Non-pigmented ciliary epithelial cell (primary cell): ENCODE data around the gene NT5C1B.

- RRBS = no CpG with 5 or more reads among the region's 1 CpG
Measured at GRCh38 chr2:17976794-17977023, 98.2 kb downstream of the KCNS3 start.

- RRBS = no CpG with 5 or more reads among the region's 1 CpG
Measured at GRCh38 chr2:18299400-18299894, 261.0 kb downstream of the RDH14 start.

DNA sequence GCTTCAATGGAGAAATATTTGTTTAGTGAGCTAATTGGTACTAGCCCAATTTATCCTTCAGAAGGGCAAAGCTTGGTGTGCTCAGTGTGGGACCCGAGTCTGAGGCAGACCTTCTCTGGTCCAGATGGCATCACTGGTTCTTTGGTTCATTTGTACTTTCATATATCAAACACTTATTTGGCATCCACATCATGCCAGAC is 248.9 kb downstream of the RDH14 start:
- RRBS = no CpG with 5 or more reads among the region's 1 CpG

GRCh38 chr2:18555008-18555787 is 5.3 kb downstream of the RDH14 start:
- RRBS = no CpG with 5 or more reads among the region's 8 CpGs

DNA sequence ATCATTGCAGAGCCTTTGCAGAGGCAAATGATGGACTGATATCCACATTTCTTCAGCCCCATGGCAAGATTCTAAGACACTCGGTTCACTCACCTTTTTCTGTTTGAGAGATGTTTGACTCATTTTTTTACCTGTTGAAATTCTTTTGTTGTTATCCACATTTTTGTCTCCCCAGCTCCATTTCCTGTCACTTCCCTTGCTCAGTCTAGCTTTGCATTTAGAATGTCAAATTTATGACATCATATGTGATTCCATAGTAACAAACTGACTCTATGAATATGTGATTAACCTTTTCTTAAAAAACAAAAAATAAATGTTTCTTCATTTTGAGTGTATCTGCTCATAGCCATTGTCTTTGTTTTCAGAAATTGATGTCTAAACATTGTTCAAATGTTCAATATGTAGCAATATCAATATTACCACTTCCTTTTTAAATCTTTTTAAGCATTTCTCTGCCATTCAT is at the start of gene NT5C1B:
Gene NT5C1B, minus strand, starts transcription at position 224 of the 463 bp plus-strand sequence.
- RRBS = no CpG with 5 or more reads among the region's 1 CpG

- RRBS = no CpG with 5 or more reads among the region's 2 CpGs
Measured at GRCh38 chr2:19140654-19141131, 217.7 kb downstream of the OSR1 start.

DNA sequence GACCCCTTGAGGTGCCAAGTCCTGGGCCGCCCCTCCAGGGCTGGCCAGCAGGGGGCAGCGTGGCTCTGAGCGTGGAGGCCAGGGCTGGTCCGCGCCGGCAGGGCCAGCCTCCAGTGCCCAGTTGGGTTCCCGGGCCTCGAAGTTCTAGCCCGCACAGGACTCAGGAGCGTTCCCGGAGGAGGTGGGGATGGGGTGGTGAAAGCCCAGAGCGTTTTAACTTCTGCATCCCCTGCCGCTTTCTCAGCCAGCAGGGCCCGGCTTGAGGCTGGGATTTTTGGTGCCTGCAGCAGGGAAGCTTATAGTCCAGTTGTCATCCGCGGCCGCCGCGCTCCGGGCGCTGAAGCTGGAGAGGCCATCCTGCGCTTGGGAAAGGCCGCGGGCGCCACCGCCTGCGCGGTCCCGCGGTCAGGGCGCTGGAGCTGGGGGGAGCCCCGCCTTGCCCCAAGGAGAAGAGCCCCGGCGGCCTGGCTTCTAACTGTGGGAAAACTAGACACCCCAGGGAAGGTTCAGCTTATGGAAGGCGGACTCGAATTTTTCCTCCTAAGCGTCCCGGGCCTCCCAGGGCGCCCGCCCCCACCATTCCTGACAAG is 8.1 kb downstream of the OSR1 start:
- RRBS = 10% methylated on average over 19 of the region's 40 CpGs

GRCh38 chr2:19356572-19356973 is 1.9 kb downstream of the OSR1 start:
- RRBS = 15% methylated on average over 1 of the region's 30 CpGs

- RRBS = no CpG with 5 or more reads among the region's 3 CpGs
Measured at GRCh38 chr2:19504425-19504882, 146.0 kb upstream of the OSR1 start.

DNA sequence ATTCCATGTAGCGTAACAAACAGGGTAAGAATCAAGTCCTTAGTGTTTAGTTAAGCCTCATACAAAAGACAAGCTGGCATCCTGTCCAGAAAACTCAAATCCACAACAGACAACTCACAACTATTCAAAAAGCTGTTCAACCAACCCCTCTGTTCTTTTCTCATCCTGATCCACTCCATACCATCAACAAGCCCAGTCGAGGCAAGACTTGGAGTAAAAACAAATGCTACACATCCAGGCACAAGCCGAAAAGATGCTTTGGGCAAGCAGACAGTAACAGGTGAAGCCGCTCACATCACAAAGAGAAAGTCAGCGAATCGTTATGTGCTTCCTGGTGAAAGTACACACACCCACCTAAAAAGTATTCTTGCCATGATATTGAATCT is 1.4 kb downstream of the TTC32 start:
- RRBS = no CpG with 5 or more reads among the region's 6 CpGs

DNA sequence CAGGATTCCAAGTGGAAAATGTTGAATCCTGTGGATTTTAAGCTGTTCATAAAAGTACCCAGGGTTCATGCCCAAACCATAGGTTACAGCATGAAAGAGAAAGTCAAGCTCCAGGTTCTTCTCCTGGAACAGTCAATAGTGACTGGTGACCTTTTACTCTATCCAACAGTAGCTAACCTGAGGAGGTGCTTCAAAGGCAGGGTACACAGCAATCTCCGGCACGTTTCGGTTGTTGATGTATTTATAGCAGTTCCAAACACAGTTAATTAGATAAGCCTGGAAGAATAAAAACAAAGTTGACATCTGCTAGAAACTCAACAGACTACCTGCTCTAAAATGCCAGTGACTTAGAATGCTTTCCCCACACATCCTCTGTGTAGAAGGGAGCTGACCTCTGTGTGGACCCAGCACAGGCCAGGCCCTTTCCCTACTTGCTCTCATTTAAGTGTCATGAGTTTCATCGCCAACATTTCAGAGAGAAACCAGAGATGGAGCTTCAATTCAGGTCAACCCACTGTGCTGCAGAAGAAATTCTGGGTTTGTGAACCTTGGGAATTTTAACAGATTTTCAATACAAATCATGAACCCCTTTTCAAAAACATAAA is 17.2 kb downstream of the LAPTM4A start:
- RRBS = no CpG with 5 or more reads among the region's 4 CpGs

- RRBS = no CpG with 5 or more reads among the region's 12 CpGs
Measured at GRCh38 chr2:20091216-20092032, 40.0 kb upstream of the LAPTM4A start.

DNA sequence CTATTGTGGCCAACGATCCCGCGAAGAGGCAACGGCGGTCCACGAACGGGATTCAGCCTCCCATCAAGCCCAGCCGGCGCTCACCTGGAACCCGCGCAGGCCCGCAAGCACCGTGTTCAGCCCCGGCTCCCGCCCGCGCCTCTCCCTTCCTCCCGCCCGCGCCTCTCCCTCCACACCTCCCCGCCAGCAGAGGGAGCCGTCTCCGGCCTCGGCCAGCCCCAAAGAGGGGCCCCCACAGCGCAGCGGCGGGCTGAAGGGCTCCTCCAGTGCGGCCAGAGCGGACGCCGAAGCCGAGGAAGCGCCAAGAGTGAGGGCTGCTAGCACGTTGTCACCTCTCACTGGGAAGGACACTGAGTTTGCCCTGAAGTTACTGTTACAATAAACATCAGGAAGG is 55.3 kb upstream of the LAPTM4A start:
- RRBS = 27% methylated on average over 11 of the region's 34 CpGs

- RRBS = no CpG with 5 or more reads among the region's 12 CpGs
Measured at GRCh38 chr2:20203041-20203514, 21.9 kb downstream of the SDC1 start.

DNA sequence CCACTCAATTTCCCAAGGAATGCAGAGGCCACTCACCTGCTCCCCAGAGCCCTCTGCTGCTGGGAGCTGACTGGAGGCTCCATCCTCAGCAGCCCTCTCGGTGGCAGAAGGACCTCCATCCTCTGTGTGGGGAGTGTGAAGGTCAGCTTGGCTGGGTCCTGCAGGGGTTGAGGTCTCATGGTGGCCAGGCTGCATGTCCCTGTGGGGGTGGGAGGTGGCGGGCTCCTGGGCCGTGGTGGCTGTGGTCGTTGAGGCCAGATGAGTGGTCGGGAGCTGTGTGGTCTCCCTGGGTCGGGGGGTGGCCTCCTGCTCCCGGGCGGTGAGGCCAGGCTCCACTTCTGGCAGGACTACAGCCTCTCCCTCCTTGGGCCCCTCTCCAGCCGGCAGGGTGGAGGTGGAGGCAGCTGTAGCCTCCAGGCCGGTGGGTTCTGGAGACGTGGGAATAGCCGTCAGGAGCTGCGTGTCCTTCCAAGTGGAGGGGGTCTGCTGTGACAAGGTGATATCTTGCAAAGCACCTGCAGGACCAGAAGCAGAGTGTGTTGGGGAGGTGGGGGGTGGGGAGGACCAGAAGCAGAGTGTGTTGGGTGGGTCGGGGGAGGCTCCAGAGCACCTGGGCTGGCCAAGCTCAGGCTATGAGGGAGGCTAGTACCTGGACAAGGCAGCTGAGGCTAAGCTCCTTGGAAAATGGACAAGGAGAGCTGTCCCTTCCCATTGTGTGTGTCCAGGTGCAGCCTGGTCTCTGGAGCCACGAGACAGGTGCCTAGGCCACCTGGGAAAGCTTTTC is 21.0 kb downstream of the SDC1 start:
- RRBS = 41% methylated on average over 3 of the region's 15 CpGs

- RRBS = no CpG with 5 or more reads among the region's 13 CpGs
Measured at GRCh38 chr2:20209114-20209817, 15.7 kb downstream of the SDC1 start.

DNA sequence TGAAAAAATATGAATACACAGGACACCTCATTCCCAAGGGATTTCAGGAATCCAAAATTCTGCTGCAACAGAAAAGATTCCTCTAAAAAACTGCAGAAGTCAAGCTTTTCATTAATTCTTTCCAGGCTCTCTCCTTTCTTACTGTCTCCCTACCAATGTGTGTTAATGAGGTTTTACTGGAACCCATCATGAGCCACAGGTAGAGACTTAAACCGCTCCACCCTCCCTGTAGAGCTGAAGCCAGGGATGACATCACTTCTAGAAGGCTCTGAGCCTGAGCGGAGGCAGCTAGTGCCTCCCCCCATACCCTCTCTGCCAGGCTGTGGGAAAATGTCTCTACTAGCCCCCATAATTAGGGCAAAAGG is 3.3 kb downstream of the SDC1 start:
- RRBS = no CpG with 5 or more reads among the region's 2 CpGs

DNA sequence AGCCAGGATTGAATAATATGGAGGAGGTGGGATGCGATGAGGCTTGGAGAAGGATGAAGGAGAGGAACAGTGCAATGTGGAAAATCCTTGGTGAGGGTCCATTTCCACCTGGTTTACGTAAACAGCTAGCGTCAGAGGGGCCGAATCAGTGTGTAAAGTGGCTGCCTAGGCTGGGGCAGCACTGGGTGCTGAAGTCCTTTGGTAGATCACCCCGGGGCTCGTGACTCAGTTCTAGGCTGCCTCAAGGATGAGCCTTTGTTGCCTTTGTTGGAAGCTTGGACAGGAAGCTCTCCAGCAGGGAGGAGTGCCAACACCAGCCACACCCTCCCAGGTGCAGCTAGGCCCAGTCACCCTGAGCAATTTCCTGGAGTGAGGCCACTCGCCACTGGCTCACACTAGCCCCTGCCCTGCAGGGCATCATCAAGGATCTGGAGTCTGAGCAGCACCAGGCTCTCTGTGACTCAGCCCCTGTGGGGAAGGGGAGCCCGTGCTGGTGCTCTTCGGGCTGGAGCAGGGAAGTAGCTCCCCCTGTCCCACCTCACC is 6.6 kb upstream of the SDC1 start:
- RRBS = no CpG with 5 or more reads among the region's 9 CpGs